Urinary bladder (tissue), 3 donors: ENCODE measurements around the gene C21orf58.

DNA sequence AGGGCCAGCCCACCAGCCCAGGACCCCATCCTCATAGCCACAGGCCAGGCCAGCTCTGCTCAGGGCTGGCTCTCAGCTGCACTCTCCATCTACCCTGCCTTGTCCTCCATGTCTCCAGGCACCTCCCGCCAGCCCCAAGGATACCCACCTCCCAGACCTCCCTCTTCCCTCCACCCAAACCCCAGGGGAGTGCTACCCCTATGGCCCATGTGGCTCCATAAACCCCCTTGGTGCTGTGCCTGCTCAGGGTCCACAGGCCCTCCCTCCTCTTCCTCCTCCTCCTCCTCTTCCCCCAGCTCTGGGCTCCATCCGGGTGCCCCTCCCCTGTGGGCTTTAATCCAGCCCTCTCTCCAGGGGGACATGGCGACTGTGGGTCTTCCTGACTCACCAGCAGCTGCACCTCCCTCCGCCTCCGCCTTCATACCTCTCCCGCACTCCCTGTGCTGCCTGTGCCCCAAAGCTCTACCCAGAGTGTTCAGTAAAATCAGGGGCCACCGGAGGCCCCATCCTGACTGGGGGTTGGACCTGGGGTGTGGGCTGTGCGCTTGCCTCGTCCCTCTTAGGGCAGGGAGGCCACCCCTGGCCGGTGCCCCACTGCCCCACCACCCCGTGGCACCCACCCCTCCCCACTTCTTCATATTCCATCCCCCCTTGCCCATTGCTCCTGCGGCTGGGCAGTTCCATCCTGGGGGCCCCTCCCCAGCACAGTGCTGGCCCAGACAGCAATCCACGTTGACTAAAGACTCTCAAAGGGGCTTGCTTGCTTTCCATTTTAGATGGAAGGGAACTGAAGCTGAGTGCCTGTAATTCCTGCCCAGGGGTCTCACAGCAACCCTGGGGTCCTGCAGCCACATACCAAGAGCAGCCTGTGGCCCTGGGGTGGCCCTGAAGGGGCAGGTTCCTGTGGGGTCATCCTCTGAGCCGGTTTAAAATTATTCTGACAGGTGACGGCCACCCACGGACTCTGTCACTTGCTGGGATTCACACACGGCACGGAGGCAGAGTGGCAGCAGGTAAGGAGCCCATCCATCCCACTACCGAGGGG lies 9.4 kb downstream of the YBEY start:
- PRO-cap: no peak
- RAMPAGE, long total RNA: no peak

DNA sequence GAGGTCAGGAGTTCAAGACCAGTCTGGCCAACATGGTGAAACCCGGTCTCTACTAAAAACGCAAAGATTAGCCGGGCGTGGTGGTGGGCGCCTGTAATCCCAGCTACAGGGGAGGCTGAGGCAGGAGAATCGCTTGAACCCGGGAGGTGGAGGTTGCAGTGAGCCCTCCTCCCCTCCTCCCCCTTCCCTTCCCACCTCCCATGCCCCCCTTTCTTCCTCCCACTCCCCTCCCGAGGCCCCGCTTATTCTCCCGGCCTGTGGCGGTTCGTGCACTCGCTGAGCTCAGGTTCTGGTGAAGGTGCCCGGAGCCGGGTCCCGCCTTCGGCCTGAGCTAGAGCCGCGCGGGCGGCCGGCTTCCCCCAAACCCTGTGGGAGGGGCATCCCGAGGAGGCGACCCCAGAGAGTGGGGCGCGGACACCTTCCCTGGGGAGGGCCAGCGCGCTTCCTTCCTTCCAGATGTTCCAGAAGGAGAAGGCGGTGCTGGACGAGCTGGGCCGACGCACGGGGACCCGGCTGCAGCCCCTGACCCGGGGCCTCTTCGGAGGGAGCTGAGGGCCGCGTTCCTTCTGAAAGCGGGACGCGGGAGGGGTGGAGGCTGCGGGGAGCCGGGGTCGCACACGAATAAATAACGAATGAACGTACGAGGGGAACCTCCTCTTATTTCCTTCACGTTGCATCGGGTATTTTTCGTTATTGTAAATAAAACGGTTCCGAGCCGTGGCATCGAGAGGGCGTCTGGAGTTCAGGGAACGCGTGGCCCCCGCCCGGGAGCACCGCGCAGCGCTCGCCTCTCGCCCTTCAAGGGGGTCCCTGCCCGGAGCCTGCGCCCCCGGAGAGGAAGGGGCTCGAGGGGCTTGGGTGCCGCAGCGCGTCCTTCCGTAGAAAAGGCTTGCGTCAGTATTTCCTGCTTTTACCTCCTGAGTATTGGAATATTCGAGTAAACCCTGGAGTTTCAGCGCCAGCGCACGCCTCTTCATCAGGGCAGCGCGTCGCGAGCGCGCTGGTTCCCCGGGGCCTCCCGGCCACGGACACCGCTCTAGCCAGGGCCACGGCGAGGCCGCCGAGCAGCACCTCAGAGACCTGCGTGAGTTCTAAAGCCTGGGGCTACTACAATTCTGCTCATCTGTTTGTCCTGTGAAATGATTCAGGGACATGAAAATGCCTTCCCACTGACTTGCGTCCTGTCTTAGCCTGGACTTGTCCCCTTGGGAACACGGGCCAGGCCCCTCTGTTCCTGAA lies 11.4 kb downstream of the YBEY start:
- PRO-cap: unidirectional peak, plus-strand start at position 455 of the sequence; bidirectional peak, plus-strand start at position 1,003 of the sequence, minus-strand start at position 886 of the sequence
- RAMPAGE, long total RNA: no peak

DNA sequence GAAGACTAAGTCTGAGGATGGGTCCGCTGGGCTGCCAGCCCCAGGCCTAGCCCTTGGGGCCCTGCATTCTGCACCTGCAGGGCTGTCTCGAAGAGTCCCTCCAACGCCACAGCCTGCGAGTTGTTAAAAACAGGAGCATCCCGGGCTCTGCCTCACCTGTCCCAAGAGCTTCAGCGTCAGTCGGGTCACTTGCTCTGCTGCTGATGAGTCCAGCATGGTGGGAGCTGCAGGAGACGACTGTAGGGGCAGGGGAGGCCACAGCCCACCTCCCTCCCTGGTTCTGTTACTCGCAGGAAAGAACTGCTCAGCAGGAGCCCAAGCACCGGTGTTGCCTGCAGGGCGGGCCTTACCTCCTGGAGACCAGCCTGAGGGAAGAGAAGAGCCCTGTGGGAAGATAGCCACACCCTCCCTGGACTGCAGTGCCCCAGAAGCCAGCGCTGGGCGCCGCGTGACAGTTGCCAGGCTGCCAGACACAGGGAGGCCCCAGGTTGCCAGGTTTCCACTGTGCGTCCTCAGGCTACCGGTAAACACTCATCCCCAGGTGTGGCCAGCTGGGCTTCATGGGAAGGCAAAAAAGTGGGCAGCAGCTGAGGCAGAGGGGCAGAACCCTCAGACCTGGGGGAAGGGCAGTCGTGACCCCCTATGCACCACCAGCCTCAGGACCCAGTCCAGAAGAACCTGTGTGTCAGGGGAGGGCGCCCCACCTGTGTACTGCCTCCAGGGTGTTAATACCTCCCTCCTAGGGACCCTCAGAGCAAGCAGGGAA lies 5.6 kb downstream of the C21orf58 start:
- PRO-cap: no peak
- RAMPAGE, long total RNA: no peak

DNA sequence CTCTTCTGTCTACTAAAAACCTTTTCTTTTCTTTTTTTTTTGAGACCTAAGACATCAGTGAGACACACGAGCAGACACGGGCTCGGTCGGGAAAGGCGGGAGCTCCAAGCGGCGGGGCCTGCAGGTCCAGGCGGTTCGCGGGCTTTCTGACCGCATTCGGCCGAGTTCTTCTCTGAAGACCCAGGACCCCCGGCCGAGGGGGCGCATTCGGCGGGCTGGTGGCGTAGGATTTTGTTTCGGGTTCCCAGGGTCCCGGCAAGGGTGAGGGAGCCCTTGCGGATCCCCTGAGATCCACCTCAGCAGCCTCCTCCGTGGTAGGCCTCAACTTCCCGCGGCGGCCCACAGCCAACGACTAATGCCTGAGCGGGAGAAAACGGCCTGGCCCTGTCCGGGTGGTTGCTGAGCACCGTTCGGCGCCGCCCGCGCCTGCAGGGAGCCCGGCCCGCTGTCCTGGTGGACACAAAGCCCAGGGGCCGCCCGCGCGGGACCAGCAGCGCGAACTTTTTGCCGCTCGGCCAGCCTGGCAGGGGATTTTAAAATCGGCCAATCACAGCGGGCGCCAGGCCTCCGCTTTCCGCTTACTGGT lies at the start of gene C21orf58:
Gene C21orf58 (minus strand): TSS at position 506 of the 586 bp plus-strand sequence.
- PRO-cap: bidirectional peak, plus-strand start outside the sequence, minus-strand start at position 506 of the sequence
- RAMPAGE, long total RNA: no peak

GRCh38 chr21:46352835-46353324 lies 28.9 kb downstream of the PCNT start:
- PRO-cap: no peak
- RAMPAGE, long total RNA: no peak

- PRO-cap: no peak
- RAMPAGE, long total RNA: no peak
These were observed 33.8 kb upstream of the DIP2A start for GRCh38 chr21:46424641-46425459.

DNA sequence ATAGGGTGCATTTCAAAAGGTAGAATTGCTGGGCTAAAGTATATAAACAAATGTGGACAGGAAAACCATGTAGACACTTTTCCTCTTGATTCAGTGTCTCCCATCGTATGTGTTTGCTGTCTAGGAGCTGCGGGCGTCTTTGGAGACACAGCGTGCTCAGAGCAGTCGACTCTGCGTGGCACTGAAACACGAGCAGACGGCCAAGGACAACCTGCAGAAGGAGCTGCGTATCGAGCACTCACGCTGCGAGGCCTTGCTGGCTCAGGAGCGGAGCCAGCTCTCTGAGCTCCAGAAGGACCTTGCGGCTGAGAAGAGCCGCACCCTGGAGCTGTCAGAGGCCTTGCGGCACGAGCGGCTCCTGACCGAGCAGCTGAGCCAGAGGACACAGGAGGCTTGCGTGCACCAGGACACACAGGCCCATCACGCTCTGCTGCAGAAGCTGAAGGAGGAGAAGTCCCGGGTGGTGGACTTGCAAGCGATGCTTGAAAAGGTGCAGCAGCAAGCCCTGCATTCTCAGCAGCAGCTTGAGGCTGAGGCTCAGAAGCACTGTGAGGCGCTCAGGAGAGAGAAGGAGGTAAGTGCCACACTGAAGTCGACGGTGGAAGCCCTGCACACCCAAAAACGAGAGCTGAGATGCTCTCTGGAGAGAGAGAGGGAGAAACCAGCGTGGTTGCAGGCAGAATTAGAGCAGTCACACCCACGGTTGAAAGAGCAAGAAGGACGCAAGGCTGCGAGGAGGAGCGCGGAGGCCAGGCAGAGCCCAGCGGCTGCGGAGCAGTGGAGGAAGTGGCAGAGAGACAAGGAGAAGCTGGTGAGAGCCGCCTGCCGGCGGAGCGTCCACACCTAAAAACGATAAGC lies 27.1 kb upstream of the DIP2A start:
- PRO-cap: no peak
- RAMPAGE, long total RNA: no peak

DNA sequence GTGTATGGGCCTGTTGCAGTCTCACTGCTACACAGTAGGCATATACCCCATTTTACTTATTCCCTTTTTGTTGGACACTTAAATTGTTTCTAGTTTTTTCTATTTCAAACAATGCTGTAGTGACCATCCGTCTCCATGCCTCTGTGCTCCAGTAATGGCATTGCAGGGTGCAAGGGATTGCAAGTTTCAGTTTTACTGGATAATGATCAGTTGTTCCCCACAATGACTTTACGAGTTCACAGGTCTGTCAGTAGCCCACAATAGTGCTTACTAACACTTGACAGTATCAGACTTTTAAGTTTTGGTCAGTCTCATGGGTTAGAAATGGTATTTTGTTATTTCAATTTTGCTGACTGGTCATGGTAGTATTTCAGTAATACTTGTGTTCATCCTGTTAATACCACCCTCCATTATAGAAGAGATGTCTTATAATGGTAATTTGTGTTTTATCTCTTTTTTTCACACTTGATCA lies 2.9 kb downstream of the PRMT2 start:
- PRO-cap: no peak
- RAMPAGE, long total RNA: no peak